Measurements from ENCODE around the genes ST8SIA6 and STAM.

- PRO-cap = unidirectional peak, minus-strand start at chr10:14023791
Measured at GRCh38 chr10:14023661-14023943, 307.1 kb downstream of the FRMD4A start.

- PRO-cap = no peak
Measured at GRCh38 chr10:14506680-14507652, 176.2 kb upstream of the FRMD4A start.

DNA sequence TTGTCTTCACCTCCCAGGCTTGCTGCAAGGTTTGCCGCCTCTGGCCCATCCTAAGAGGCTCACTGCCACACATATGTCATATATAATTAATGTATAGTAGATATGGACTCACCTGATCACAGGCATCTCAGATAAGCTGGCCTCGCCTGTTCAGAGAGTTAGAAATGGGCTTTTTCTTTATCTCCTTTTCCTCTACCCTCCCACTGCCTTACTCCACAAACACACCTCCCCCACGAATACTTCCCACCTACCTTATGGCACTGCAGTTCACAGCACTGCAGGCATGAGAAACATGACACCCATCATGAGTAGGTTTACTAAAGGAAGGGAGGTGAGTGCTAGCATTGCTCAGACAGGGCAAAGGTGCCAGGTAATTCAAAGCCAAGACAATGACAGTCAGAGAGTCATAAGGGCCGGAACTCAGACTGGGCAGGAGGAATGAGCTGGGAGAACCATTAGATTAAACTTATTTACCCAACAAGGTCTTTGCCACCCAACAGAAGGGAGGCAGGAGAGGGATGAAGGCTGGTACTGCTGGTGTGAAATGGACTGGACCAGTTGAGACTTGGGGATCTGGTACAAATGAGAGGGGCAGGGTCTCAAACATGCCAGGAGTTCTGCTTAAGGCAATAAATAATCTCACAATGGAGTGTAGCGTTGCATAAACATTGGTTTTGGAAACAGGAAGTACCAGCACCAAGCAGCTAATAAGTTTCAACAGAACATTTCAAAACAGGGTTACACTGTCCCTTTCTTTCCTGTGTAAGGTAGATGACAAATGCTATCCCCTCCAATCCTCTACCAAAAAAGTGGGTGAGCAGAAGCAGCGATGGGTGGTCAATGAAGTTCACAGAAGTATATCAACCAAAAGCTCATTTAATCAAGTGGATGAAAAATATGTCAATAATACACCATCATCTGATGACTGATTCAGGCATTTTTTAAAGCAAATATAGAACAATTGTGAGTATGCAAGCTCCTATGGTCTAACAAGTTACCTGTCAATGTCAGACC is 220.4 kb downstream of the FAM107B start:
- PRO-cap = unidirectional peak, minus-strand start at position 52 of the sequence; bidirectional peak, plus-strand start at position 423 of the sequence, minus-strand start at position 292 of the sequence

- PRO-cap = unidirectional peak, minus-strand start at chr10:14564265
Measured at GRCh38 chr10:14564029-14564810, 210.5 kb downstream of the FAM107B start.

DNA sequence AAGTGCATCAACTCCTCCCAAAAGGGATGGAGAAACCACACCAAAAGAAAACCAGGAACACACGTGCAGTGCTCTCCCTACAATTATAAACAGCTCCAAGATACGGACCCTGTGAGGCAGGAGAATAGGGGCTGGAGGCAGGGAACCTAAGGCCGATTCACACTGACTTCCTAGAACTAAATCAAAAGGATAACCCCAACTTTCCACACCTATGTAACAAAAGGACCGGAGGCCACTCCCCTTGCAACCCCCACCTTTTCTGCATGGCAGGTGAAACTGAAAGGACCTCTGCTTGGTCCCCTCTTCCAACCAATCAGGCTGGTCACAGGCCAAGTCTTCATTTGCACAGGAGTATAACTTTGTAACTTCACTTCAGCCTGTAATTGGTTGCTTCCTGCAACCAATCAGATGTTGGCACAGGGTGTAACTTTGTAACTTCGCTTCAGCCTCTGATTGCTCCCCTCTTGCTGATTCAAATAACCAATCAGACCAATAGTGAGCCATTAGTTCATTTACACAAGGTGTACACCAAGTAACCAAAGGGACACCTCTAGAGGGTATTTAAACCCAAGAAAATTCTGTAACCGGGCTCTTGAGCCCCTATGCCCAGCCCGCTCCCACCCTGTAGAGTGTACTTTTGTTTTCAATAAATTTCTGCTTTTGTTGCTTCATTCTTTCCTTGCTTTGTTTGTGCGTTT is 190.0 kb downstream of the FAM107B start:
- PRO-cap = no peak

GRCh38 chr10:14597967-14598467 is 176.7 kb downstream of the FAM107B start:
- PRO-cap = no peak

- PRO-cap = no peak
Measured at GRCh38 chr10:14659416-14660283, 115.0 kb downstream of the FAM107B start.

GRCh38 chr10:14751904-14752335 is 22.8 kb downstream of the FAM107B start:
- PRO-cap = no peak

- PRO-cap = no peak
Measured at GRCh38 chr10:15325598-15326120, 45.4 kb downstream of the FAM171A1 start.

DNA sequence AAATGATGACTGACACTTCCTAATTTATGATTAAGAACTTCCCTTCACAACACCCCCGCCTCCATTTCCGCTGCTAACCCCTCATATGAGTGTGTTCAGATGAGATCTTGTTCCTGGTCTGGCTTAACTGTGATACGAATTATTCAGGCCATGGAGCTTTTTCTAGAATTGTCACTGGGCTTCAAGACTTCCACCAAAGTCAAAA is 34.0 kb downstream of the PTER start:
- PRO-cap = no peak

GRCh38 chr10:16816699-16817261 is 444 bp downstream of the RSU1 start:
- PRO-cap = no peak

- PRO-cap = no peak
Measured at GRCh38 chr10:16965977-16966688, 148.9 kb upstream of the RSU1 start.

- PRO-cap = no peak
Measured at GRCh38 chr10:16999372-17000383, 129.9 kb downstream of the CUBN start.

DNA sequence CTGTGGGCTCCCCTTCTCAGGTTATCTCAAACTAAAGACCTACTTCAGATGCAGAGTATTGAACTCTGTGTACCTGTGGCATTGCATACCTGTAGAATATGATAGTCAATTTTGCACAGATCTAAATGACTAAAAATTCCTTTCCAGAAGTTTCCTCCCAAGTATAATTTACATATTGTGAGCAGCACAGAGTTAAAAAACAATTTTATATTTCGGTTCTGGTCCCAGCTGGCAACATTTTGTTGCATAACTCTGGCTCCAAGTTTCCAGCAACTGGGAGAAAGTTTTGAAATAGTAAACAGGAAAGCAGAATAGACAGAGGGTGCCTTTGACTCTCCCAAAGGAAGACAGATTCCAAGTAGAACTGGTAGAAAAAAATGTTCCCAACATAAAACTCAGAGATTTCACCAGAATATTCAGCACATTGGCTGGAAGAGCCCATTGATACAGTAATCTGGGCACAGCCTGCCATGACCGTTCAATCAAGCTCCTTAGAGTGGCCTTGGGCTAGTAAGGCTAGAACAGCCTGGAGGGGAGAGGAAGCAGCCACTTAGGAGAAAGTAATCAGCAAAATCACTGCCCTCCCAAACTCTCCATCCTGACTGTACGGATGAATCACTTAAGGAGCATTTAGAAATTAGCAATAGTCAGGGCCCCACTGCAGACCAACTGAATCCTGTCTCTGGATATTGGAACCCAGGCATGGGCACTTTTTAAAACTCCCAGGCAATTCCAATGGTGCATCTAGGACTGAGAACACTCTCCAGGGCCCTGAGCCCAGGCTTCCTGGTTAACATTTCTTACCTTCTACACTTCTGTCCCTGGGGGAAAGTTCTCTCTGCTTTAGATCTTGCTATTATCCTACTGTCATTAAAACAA is 120.4 kb downstream of the CUBN start:
- PRO-cap = no peak

DNA sequence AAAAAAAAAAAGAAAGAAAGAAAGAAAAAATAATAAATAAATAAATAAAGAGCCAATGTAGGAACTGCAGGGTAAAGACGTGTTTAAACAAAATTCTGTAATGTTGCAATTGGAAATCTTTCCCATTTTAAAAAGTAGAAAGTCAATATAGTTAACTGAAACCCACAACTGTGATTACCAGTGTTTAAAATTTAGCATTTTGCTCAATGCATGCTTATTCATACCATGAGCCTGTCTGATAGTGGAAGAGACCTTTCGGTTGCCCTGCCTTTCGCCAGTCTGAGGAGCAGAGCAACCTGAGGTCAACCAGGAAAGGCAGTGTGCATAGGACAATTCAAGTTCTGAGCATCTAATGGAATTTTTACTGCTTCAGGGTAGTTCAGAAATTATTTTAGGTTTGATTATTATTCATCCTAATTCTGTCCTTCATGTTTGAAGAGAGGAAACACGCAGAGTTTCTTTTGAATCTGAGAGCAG is 100.9 kb downstream of the CUBN start:
- PRO-cap = no peak

DNA sequence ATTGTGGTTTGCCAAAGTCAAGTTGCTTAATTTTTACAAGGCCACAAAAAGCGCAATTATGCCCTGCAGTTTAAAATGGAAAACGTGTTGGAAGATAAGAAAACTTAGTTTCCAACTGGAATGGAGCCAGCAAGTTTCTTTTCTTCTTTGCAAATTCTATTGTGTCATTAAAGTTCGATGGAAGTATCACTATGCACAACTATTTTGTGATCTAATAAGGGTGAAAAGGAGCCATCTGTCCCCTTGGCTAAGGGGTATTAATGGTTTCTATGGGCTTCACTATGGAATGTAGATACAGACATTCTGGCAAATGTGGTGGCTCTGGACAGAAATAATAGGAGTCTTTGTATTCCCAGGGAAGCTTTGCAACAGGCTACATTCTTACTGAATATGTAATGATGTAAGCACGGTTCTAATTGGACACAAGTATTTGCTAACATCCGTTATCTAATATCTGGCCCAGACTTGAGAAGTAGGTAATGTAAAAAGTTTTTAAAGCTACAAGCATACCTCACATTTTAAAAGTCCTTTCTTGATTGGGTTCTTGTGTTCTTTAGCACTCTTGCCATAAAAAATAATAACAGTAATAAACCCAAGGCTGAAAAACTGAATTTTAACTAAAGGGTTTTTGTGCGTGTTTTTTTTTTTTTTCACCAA is 3.2 kb downstream of the VIM start:
- PRO-cap = no peak

DNA sequence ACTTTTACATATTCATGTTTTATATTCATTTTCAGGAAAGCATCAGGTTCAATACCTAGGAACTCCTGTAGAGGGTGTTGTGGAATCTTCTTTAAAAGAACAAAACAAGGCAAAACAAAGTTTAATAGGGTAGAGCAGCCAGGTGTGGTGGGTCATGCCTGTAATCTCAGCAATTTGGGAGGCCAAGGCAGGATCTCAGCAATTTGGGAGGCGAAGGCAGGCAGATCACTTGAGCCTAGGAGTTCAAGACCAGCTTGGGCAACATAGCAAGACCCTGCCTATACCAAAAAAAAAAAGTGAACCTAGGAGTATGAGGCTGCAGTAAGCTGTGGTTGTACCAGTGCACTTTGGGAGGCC is 45.1 kb downstream of the ST8SIA6 start:
- PRO-cap = no peak

DNA sequence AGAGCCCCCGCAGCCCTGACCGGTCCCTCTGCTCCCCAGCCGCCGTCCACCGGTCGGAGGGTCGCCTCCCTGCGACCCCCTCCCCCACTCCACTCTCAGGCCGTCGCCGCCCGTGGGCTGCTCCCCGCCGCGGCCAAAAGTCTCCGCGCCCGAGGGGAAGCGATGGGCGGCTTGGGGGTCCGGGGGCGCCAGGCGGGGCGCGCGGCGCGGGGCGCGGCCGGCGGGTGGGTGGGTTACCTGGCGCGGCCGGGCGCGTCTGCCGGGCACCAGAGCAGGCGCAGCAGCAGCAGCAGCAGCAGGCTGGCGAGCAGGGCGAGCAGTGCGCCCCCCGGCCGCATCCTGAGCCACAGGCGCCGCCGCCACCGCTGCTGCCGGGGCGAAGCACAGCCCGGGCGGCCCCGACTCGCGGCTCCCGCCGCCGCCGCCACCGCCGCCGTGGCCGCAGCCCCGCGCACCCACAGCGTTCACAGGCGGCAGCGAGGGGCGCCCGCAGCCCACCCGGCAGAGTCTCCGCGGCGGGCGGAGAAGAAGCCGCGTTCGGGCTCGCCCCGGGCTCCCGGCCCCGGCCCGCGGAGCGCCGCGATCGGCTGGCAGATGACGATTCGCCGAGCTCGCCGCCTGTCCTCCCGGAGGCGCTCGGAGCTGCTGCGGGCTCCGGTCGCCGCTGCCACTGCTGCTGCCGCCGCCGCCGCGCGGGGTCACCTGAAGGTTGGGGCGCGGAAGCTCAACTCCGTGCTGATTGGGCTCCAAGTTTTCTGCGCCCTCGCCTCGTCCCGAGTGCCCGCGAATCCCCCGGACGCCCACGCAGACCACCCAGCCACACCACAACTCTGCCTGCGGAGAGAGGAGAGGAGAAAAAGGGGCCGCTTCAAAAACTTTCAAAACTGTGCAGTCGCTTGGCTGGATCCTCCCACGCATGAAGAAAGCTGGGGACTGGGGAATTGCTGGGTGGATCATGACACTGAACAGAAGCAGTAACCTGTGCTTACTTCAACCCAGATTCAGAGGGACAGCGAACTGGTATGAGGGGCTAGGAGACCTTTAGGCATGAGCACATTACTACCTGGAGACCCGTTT is at the start of gene ST8SIA6:
TSS of gene ST8SIA6 (minus strand) at position 678 of the 1,077 bp plus-strand sequence.
- PRO-cap = unidirectional peak, minus-strand start at position 678 of the sequence; unidirectional peak, minus-strand start at position 704 of the sequence

DNA sequence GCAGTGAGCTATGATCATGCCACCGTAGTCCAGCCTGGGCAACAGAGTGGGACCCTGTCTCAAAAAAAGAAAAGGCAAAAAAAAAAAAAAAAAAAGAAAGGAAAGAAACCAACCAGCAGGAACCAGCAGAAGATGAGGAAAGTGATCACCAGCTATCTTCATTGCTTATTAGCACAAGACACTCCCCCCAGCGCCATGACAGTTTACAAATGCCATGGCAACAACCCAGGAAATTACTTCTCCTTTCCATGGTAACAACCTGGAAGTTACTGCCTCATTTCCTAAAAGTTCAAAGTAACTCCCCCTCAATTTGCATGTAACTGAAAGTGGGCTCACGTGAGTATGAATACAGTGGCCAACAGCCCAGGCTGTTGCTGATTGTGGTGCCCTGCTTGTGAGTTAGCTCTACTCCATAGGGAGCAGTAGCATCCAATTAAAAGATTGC is 18.4 kb upstream of the ST8SIA6 start:
- PRO-cap = no peak

DNA sequence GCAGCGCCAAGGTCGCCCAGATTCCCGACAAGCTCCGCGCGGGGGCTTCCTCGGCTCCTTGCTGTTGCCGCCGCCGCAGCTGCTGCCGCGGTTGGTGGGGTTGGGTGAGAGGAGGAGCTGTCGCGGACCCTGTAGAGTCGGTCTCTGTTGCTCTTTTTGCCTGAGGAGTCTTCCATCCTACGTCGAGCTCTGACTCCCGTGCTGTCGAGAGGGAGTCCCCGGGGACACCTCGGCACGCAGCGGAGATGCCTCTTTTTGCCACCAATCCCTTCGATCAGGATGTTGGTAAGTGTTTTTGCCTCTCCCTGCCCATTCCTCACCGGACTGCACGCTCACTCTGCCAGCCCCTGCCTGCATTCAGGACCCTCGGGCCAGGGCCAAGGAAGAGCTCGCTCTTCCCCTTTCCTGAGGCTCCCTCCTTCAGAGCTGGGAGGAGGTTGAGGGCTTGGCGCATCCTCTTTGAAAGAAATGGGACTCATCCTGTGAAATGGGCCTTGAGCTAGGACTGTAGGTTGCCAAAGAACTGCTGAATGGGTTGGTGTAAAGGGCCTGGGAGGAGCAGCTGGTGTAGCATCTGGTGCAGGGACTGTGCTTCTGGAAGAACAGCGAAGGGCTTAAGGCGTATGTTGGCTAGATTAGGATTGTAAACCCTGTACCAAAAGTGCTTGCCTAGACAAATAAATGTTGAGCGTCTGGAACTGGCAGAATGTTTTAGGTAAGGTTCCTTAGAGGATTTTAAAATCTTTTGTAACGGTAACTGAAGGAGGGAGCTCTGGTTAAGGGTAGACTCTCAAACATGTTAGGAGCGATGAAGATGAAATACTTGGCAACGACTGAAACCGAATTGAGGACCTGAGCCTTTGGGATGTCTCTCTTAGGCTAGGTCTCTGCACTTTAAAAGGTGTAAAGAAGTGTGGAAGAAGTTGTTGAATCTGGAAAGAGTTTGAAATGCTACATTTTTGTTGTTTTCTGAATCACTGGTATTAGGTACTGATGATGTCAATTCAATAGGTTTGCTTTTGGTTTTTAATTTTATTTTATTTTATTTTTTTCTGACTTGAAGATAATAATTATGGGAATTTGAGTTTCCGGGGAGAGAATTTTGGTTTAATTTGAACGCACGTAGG is at the start of gene STAM:
TSS of gene STAM (plus strand) at position 57 of the 1,127 bp plus-strand sequence.
- PRO-cap = bidirectional peak, plus-strand start at position 90 of the sequence, minus-strand start outside the sequence; unidirectional peak, plus-strand start at position 182 of the sequence

All from colonic mucosa (tissue), 1 donor.